ENCODE measurements around a stretch of chr13.

GRCh38 chr13:76865630-76865988 lies 20.6 kb downstream of the KCTD12 start:
- RRBS: no CpG with 5 or more reads among the region's 7 CpGs

DNA sequence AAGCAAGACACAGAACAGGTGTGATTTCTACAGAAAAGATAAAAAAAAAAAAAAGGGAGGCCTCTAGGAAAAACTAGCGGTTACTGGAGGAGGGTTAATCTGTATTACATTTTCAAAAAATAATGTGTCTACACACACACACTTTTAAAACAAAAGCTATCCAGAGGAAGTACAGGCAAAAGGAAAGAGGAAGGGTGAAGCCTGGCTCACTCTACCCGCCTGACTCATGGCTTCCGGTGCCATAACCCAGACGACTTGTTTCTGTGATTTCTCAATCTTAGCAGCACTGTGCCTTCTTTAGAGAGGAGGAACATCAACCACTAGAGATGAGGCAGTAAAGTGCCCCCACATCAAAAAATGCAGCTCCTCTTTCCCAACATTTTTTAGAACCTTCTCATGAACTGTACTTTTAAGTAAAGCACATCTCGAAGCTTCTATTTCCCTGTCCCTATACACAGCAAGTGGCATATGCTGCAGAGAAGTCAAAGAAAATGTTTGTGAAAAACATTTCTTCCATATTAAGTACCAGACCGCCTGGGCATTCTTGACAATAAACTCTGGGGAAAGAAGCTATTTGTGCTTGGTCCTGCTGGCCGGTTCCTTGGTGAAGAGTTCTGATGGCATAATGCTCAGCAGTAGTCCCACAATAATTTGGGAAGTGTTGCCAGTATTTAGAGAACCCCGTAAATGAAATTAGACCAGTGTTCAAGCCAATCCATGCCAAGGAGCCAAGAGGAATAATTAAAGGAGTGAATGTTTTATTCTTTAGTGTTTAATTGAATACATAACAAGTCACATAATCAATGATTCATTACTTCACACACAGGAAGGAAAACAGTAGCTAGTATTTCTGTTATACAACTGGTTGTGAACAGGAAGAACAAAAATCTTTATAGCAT lies 6.5 kb downstream of the KCTD12 start:
- RRBS: no CpG with 5 or more reads among the region's 8 CpGs

GRCh38 chr13:76883809-76884028 lies 2.5 kb downstream of the KCTD12 start:
- RRBS: no CpG with 5 or more reads among the region's 1 CpG

DNA sequence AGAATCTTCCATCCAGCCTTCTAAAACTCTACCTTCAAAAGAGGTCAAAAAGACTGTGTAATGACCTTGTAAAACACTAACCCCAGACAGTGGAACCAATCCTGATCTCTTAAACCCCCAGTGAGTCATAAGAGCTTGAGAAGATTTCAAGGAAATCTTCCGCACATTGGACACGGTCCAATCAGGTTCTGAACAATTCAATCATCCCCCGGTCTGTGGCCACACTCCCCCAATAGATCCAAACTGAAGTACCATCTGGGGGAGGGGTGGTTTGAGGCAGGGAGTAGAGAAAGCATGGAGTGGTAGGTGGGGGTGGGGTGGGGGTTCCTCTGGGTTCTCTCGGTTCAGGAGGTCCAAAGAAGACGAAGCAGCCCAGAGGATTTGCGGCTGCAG lies 1.6 kb downstream of the KCTD12 start:
- RRBS: no CpG with 5 or more reads among the region's 6 CpGs

- RRBS: no CpG with 5 or more reads among the region's 5 CpGs
These were observed 7.5 kb downstream of the CLN5 start for GRCh38 chr13:76999348-76999896.

DNA sequence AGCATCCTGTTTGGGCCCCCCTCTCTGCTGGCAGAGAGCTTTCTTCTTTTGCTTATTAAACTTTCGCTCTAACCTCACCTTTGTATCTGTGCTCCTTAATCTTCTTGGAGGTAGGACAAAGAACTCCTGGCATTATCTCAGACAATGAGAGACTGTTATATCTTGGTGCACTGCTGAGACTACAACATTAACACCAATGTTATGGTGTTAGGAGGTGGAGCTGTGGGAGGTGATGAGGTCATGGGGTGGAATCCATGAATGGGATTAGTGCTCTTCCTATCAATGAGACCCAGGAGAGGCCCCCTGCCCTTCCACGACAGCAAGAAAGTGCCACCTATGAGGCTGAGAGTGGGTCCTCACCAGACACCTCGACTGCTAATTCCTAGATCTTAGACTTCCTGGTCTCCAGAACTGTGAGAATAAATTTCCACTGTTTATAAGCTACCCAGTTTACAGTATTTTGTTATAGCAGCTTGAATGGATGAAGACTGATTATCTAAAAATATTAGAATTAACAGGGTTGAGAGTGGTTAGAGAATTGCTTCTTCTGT lies 21.0 kb upstream of the FBXL3 start:
- RRBS: no CpG with 5 or more reads among the region's 3 CpGs

DNA sequence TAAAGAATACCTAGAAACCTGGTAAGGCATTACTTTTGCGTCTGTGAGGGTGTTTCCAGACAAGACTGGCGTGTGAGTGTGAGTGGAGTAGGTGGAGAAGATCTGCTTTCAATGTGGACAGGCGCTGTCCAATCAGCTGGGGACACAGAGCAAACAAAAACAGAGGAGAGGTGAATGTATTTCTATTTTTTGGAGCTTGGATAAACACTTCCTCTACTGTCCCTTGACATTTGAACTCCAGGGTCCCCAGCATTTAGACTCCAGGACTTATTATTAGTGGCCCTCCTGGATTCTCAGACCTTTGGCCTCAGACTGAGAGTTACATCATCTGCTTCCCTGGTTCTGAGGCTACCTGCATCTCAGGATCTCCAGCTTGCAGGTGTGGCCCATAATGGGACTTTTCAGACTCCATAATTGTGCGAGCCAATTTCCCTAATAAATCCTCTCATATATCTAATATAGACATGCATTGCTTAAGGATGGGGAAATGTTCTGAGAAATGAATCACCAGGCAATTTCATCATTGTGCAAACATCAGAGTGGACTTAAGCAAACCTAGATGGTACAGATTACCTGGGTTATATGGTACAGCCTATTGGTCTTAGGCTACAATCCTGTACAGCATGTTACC lies 116.3 kb upstream of the FBXL3 start:
- RRBS: no CpG with 5 or more reads among the region's 4 CpGs

GRCh38 chr13:77583996-77584549 lies 48.6 kb downstream of the SCEL start:
- RRBS: no CpG with 5 or more reads among the region's 8 CpGs

DNA sequence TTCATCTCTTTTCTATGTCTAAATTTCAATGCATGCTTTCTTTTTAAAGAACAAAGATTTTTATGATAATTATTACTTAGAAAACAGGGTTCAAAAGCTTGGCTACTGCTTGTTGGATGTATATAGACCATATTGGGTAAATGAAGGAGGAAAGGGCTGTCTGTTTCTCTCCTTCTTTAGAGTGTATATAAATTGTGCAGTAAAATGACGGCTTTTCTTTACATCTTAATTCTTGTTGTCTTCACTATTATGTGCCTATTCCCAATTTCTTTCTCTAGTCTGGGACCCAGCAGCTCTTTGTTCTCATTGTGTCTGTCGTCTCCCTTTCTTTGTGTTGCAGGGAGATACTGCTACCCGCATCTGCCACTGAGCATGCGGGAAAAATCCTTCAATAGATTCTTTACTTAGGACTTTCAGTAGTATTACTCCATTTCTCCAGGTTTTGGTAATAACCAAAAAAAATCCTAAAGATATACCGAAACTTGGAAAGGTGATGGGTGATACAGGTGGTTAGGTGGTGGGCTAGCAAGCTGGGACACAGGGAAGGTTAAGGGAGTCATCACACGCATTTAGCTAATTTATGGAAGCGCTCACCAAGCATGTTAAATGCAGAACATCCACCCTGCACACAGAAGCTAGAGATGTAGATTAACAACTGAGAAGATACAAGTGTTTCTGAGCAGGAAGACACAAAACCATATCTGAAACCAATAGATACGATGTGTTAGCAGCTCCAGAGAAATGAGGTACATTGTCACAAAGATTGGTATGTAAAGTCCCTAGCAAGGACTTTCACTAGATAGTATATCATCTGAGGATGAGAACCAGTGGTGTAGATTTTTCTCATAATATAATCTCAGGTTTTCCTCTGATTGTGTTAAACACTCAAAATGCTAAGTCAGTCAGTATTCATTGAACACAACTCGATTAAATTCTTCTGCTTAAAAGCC lies 1.5 kb upstream of the SLAIN1 start:
- RRBS: no CpG with 5 or more reads among the region's 9 CpGs

- RRBS: no CpG with 5 or more reads among the region's 2 CpGs
These were observed 64.8 kb downstream of the EDNRB start for GRCh38 chr13:77853904-77854126.

GRCh38 chr13:79359185-79359937 lies 46.7 kb downstream of the RBM26 start:
- RRBS: no CpG with 5 or more reads among the region's 1 CpG

GRCh38 chr13:79402006-79402399 lies 4.1 kb downstream of the RBM26 start:
- RRBS: no CpG with 5 or more reads among the region's 1 CpG

- RRBS: no CpG with 5 or more reads among the region's 2 CpGs
These were observed 295.6 kb downstream of the NDFIP2 start for GRCh38 chr13:79776438-79777057.

- RRBS: 29% methylated on average over 2 of the region's 10 CpGs
These were observed 302.0 kb downstream of the NDFIP2 start for GRCh38 chr13:79782751-79783487.

GRCh38 chr13:80156575-80157052 lies 184.3 kb downstream of the SPRY2 start:
- RRBS: no CpG with 5 or more reads among the region's 5 CpGs

- RRBS: no CpG with 5 or more reads among the region's 4 CpGs
These were observed 141.7 kb downstream of the SPRY2 start for GRCh38 chr13:80199210-80199559.

DNA sequence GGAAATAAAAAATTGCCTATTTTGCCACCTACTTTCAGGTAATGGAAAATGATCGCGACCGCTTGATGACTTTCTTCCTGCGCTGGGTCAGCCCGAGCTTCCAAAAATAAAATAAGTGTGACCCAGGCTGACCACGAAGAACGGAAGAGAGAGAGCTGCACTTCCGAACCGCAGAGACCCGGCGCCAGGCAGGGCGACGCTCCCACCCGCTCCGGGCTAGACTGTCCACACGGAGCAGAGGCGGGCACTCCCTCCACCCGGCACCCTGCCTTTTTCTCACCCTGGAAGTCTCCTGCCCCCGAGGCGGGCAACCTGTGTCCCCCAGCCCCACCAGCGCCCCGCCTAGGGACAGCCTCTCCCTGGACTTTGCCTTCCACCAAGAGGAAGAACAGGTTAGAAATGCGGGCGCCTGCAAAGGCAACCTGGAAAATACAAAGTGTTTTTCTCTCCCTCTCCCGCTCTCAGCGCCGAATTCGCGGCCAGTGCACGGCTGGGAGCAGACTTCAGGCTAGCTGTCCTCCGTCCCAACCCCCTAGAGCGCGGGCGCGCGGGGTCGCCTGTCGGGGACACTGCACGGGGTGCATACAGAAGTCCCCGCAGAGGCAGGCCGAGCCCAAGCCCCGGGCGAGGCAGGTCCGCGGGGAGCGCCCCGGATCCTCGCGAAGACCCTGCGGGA lies 962 bp downstream of the SPRY2 start:
- RRBS: 1% methylated on average over 8 of the region's 50 CpGs

DNA sequence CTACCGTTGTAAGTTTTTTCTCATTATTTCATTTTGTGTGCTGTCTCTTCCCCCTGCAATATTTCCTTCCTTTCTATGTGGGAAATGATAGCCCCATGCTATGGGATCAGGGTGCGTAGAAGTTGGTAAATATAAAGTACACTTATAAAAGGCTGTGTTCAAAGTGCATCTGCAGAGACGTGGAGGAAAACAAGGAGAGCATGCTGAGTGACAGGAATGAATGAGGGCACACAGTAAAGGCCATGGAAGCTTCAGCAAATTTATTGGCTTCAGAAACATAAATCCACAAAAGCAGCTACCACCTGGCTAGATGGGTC lies 21.5 kb upstream of the SPRY2 start:
- RRBS: no CpG with 5 or more reads among the region's 3 CpGs

- RRBS: no CpG with 5 or more reads among the region's 4 CpGs
These were observed 149.0 kb upstream of the SPRY2 start for GRCh38 chr13:80490067-80490266.

DNA sequence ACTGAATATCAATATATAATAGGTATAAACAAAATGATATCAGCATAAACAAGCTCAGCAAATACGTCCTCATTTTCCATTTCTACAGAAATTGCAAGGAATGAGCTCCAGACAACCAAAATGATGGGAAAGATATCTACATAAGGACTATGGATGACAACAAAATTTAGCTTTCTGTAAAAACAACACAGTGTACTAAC lies 1662.6 kb downstream of the SLITRK1 start:
- RRBS: no CpG with 5 or more reads among the region's 1 CpG